Mesenchymal stem cell of adipose (primary cell): ENCODE results near the gene EEF2.

DNA sequence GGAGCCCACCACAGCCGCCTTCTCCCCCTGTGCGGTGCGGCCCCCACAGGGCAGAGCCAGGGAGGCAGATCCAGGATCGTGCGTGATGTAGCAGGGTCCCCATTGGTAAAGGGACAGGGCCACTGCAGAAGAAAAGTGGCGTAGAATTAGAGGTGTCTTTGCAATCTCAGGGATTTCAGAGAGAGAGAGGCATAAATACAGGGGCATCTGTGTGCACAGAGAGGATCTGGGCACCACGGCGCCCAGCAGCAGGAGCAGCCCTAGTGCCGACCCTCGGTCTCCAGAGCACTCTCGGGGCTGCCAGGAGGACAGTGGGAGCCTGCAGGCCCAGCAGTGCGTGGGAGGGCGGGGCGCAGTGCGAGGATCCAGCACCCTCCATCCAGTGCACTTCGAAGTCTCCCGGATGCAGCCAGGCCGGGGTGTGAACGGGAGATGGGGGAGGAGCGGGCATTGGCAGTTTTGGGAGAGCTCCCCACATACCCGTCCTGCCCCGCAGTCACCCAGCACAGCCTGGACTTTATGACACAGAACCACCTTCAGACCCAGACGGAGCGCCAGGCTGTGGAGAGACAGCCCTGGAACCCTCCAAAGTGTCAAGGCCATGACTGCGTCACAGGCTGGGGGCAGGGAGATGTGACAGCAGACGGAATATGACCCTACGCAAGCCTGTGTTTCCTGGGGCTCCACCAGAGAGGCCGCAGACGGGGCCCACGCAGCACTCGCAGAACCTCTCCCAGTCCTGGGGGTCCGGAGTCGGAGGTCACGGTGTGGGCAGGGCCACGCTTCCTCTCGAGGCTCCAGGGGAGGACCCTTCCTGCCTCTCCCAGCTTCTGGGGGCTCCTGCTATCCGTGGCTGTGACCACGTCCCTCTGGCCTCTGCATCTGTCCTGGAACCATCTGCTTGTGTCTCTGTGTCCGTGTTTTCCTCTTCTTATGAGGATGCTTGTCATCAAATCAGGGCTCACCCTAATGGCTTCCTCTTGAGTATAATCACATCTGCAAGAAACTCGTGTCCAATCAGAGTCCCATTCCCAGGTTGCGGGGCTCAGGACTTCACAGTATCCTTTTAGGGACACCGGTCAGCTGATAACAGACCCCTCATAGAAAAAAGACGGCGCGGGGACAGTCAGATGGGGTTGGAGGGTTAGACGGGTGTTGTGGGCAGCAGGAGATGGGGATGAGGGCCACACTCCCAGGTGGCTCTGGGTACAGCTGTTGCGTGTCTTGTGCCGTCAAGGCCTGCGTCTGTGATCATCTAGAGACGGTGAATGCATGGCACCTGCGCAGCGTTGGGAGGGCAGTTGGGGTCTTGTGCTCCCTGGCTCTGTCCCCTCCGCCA, 14.6 kb upstream of the TEKTIP1 start:
- CAGE, long polyA plus RNA, result no peak

DNA sequence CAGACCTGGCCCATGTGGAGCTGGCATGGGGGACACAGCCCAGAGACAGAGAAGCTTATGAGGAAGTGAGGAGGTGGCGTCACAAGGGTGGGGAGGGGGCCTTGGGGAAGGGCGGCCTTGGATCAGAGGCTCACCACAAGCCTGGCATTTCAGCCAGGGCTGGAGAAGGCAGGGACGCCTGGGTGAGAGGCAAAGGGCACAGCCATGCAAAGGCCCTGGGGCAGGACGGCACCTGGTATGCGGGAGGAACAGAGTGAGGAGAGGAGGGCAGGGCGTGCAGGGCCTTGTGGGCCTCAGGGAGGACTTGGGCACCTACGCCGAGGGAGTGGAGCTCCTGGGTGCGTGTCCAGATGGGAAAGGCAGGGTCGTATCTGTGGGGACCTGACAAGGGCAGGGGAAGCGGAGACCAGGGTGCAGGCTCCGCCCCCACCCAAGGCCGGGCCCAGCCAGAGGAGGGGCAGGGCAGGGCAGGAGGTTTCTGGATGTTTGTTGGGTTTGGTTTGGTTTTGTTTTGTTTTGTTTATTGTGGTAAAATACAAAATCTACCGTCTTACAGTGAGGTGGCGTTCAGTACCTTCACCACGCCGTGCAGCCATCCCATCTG, 1.1 kb upstream of the TEKTIP1 start:
- CAGE, long polyA plus RNA, result no peak

GRCh38 chr19:3545412-3546681, 6.9 kb downstream of the TEKTIP1 start:
- CAGE, long polyA plus RNA, result no peak

DNA sequence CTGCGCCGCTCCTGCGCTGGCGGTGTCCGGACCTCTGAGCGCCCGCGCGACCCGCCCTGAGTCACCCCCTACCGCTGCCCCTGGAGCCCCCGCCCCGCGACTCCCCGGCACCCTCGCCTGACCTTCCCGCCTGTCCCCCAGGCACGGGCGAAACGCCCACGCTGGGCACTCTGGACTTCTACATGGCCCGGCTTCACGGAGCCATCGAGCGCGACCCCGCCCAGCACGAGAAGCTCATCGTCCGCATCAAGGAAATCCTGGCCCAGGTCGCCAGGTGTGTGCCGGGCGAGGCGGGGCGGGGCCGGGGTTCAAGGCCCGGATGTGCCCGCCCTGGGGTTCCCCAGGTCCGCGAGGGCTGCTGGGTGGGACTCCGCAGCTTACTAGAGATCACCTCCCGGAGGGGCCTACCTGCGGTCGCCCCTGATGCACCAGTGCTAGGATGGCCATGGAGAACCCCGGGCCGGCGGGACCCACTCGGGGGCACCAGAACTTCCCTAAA, 5.1 kb downstream of the HMG20B start:
- CAGE, long polyA plus RNA, result no peak

DNA sequence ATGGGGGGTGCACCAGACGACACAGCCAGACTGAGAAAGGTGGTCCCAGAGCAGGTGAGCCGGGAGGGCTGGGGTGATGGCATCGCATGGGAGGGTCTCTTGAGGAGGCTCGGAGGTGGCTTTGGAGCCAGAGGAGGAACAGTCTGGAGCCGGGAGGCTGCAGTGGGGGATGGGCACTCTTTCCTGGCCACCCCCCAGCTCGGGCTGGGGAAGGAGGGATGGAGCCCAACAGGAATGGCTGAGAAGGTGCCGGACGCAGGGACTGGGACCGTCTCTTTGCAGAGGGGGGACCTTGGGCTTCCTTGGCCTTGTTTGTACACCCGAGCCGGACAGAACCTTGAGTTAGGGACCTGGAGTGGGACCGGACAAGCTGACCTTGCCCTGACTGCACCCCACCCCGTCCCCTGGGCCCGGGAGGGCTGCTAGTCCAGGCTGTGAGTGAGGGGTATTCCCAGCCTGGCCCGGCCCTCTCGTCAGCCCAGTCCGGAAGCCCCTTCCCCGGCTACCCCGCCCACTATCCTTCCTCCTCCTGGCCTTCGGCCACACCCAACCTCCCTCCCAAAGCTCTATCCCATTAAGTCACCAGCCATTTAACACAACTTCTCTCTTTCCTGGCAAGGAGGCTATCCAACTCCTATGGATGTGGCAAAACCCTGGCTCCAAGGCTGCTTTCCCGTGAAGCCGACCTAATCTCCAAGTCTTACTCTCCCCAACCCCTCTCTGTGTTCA, 845 bp upstream of the TBXA2R start:
- CAGE, long polyA plus RNA, result no peak

GRCh38 chr19:3626068-3626562, 475 bp downstream of the CACTIN start:
- CAGE, long polyA plus RNA, result no peak

GRCh38 chr19:3668168-3668698, 32.0 kb downstream of the PIP5K1C start:
- CAGE, long polyA plus RNA, result no peak

GRCh38 chr19:3721414-3722029, 13.3 kb downstream of the TJP3 start:
- CAGE, long polyA plus RNA, result no peak

DNA sequence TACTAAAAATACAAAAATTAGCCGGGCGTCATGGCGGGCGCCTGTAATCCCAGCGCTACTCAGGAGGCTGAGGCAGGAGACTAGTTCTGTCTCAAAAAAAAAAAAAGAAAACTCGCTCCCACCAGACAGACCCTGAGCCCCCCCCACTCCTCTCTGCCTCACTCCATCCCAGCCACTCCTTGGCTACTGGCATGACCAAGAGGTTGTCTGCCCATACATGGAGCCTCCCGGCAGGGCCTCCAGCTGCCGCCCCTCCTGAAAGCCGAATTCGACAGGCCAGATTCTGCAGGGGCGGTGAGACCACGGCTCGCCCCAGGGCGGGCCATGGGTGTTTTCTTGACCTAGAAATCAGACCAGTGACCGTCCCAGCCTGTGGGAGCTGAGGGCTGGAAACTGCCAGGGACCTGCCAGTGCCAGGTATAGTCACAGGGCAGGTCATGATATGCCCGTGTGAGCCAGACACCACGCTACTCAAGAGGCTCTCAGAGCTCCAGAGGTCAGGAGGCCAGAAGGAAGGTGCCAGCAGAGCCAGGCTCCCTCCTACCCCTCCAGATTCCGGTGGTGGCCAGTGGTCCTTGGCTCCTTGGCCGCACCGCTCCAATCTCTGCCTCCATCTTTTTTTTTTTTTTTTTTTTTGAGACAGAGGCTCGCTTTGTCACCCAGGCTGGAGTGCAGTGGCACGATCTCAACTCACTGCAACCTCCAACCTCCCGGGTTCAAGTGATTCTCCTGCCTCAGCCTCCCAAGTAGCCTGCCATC, 16.8 kb downstream of the DAPK3 start:
- CAGE, long polyA plus RNA, result no peak

DNA sequence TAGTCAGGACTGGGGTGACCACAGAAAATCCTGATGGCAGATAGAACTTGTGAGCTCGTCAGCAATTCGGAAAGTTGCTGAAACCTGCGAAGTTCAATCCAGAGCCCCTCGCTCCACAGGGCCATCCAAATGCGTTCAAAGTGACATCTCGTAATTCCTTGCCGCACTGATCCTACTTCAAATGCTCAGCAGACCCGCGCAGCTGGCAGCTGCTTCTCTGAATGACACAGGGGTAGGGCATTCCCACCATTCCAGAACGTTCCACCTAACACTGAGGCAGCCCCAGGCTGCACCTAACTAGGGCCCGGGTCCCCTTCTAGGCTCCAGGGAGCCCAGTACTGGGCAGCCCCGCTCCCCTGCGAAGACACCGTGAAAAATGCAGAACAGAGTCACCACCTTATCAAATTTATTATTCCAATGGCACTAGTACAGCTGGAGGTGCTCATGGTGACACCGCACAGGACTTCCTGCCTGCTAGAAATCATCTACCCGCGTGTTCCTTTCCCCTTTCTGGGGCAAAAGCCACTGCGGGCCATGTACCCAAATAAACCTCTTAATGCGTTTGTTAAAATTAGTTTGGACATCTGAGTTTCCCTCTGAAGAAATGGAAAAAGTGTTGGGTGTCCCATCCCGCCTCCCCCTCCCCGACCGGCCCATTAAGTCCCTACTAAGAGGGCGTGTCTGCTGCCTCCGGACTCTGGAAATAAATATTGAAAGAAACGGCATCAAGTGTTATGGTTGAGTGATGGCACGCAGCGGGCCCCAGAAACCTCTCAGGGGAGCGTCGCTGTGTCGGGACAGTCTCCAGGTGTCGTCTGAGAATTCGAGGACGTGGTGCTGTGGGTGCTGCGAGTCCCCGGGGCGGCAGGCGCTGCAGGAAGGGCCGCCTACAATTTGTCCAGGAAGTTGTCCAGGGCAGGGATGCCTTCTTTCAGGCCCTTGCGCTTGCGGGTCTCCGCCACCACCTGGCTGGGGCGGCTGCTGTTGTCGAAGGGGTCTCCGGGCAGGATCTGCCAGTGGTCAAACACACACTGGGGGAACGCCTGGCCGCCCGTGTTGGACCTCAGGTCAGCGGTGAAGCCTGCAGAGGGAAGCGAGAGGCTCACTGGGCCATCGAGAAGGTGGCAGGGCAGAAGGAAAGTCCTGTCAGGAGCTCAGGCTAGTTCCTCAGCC, 5.2 kb upstream of the DAPK3 start:
- CAGE, long polyA plus RNA, result no peak

DNA sequence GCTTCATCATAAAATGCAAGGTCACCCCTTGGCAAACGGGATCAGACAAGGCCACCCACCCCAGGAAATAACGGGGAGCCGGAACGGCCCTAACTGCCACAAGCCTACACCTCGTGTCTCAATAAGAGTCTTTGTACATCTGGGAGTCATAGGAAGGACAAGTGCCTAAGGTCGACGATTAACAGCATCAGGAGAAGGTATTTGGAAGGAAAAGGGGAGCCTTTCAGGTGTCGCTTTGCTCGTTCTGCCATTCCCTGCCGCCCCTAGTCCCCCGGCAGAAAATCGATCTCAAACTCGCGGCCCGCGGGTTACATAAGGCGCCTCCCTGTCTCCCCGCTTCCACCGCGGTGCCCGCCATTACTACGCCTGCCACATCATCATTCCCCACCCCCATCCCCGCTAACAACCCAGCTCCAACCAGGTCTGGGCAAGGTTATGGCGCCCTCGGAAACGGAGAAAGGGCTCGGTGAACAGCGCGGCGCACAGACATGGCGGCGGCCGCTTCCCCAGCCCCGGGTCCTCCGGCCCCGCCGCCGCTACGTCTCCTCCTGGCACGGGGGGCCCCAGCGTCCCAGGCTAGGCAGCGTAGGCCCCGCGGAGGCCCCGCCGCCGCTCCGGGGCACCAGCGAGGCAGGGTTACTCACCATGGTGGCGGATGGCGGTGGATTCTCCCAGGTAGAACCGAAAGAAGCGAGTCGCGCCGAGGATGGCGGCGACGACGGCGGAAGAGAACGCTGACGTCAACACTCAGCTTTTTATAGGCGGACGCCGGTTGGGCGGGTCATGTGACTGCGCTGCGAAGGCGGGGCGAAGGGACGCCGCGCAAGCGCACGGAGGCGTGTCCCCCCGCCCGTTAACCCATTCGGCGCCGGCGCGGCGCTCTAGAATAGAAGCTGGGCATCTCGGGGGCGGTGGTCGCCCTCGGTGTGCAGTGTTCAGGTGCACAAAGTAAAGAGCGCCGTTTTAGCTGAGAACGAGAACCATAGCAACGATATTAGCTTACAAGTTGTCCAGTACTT, at the start of gene EEF2:
Gene EEF2 (minus strand): TSS at position 730 of the 1,019 bp plus-strand sequence.
- CAGE, long polyA plus RNA, result no peak

DNA sequence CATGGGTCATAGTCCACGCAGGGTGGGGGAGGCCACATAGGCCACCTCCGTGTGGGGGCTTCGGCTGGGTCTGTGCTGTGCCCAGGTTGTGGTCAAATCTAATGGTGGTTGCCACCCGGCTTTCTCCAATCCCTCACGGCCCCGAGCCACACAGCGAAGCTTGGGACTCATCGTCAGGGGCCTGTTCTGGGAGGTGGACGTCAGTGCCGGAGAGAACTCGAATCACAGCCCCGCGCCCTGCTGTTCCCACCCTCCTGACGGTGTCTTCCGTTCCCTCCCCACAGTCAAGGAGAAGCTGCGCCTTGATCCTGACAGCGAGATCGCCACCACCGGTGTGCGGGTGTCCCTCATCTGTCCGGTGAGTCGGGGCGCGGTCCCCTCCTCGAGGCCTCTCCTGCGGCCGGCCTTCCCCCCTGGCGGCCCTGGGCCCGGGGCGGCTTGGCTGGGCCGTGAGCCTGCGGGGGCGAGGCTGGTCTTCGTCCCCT, 25.3 kb downstream of the PIAS4 start:
- CAGE, long polyA plus RNA, result no peak

GRCh38 chr19:4041010-4041260, 25.8 kb downstream of the ZBTB7A start:
- CAGE, long polyA plus RNA, result no peak

GRCh38 chr19:4042296-4043153, 24.2 kb downstream of the ZBTB7A start:
- CAGE, long polyA plus RNA, result no peak

DNA sequence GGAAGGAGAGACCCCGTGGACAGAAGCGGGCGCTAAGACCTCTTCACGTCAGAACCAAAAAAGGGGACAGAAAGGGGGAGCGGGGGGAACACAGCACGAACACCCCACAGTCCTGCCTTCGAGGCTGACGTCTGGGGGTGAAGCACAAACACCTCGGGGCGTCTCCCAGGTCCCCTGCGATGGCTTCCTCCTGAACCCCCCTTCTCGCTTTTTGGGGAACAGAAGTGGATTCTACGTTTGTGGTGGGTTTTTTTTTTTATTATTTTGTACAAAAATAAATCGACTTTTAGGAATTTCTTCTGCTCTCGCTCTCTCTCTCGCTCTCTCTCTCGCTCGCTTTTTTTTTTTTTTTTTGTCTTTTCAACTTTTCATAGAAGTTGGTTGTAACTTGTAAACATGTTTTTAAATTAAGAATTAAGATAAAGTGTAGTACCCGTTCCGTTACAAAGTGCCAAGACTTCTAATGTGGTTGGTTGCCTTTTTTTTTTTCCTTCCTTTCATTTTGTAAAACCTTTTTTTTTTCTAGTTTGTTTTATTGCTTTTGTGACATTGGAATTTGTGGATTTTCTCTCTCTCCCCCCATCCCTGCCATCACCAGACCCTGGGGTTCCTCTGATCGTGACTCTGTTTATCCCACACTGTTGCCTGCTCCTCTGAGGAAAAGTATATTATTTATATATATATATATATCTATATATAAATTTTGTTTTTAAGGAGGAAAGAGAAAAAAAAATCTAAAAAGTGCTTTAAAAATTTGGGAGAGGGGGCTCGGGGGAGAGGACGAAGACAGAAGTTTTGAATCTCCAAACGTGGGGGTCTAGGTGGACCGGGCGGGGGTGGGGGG, 20.4 kb downstream of the ZBTB7A start:
- CAGE, long polyA plus RNA, result no peak

- CAGE, long polyA plus RNA, result no peak
These were observed 1.1 kb downstream of the ZBTB7A start for GRCh38 chr19:4065339-4066313.

DNA sequence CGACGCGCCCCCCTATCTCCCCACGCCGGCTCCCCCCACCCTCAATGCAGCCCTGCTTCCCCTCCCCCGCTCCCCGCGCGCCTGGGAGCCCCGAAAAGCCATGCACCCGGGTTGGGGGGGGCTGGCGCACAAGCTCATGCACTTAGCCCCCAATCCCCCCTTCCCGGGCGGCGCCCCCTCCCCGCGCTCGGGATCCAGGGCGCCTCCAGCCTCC, 478 bp downstream of the ZBTB7A start:
- CAGE, long polyA plus RNA, result no peak

DNA sequence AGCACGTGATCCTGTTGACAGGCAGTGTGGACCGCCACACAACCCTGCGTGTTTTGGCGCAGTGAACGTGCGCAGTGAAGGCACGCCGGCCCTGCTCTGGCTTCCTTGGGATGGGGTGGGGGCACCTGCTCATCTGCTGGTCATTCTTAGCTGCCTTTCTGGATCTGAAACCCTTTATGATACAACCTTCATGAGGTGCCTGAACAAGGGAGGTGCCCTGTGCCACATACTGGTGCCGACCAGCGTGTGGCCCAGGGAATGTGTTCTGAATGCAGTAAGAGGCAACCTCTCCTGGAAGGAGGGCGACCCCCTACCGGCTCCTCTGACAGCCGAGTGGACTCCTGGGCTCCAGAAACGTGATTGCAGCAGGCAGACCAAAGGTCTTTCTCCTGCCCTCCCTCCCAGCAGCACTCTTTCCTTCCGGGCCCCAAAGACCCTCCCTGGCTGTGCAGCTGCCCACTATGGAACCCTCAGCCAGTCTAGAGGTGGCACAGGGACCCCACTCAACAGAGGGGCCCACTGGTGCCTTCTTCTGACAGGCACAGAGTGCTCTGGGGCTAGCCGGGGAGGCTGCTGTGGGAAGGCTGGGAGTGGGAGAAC, 15.1 kb downstream of the SH3GL1 start:
- CAGE, long polyA plus RNA, result no peak

- CAGE, long polyA plus RNA, result no peak
These were observed 10.9 kb downstream of the SH3GL1 start for GRCh38 chr19:4389391-4389982.

DNA sequence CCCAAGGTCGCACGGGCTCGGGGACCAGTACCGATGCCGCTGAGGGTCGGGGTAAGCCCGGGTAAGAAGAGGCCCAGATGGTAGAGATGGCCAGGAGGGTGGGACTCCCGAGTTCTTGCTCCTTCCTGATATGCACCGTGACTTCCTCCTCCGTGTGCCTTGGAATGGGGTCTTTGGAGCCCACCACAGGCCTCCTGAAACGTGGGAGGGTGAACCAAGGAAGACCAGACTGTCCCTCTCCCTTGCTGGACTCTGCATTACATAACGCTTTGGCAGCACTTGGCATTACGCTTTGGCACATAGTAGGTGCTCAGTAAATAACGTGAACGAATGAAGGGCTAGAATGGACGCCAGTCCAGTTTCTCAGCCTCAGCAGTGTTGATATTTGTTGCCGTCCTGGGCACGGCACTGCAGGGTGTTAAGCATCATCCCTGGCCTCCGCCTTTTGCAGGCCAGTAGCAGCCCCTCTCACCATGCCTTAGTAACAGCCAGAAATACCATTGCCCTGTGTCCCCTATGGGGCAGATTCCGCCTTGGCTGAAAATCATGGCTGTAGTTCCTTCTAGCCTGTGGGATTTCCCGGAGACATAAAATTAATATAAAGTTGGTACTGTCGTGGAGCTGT, 876 bp downstream of the CHAF1A start:
- CAGE, long polyA plus RNA, result no peak